T47D (cell line): ENCODE measurements around the gene SHISA9.

- RRBS, result no CpG with 5 or more reads among the region's 12 CpGs
These were observed 28.9 kb downstream of the SNN start for GRCh38 chr16:11697176-11697629.

DNA sequence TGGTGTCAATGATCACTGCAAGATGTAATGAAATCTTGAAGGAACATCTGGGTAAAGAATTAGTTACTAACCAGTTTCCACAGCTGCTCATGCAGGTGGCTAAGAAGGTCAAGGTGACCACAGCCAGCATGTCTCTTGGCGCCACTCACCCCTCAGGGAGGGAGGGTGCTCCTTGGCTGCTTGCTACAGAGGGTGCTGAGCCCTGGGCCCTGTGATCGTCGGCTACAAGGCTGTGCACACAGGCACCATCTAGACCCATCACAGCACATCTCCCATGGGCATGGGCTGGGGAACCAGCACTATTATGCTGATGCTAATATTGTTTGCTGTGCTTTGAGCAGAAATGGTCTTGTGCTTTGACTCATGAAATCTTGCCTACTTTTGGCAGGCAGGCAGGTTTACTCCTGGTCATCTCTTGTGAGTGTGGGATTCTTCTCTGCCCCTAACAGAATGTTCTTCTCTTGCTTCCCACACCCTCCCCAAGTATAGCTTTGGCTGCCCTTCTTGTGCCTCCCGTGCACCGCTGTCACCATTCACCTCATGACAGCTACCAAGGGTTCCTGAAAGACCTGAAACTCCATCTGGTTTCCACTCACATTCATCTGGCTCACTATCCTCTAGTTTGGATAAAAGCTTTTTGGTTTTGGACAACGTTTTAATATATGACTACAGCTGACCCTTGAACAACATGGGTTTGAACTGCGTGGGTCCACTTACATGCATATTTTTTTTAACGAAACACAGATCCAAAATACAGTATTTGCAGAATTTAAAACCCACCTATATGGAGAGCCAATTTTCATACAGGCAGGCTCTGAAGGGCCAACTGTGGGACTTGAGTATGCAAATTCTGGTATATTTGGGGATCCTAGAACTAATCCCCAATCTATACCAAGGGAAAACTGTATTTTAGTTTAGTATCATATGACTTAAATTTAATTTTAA lies 36.2 kb downstream of the TXNDC11 start:
- RRBS, result no CpG with 5 or more reads among the region's 8 CpGs

DNA sequence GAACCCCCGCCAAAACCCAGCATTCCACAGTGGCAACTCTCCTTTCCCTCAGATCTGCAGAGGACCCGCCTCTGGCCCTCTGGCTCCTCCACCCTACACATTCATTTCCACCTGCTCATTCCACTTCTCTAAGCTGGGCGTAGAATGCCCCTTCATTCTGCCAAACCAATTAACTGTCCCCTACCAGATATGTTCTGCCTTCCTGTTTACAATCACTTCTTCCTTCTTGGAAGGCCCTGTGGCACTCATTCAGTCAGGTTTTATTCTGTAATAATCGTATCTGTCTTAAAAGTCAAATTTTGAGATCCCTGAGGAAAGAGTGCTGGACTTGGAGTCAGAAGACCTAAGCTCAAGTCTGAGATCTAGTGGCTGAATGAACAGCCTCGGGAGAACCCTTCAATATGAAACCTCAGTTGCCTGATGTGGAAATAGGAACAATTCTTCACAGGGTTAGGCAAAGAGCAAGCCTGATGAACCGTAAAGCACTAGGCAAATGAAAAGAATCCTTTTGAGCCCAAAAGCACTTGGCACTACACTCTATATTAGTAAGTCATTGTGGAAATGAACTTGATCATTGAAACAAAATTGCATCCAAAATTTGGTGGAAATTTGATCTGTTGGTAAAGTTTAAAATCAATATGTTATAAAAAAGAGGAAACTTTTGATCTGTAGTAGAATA lies 20.3 kb downstream of the TXNDC11 start:
- RRBS, result no CpG with 5 or more reads among the region's 6 CpGs

GRCh38 chr16:11730170-11730901 lies 12.3 kb downstream of the TXNDC11 start:
- RRBS, result no CpG with 5 or more reads among the region's 6 CpGs

GRCh38 chr16:11743470-11744090 lies 923 bp upstream of the TXNDC11 start:
- RRBS, result no CpG with 5 or more reads among the region's 13 CpGs

- RRBS, result 0% methylated on average over 2 of the region's 39 CpGs
These were observed 684 bp upstream of the RSL1D1 start for GRCh38 chr16:11851890-11852561.

- RRBS, result 2% methylated on average over 14 of the region's 28 CpGs
These were observed 243 bp downstream of the GSPT1 start for GRCh38 chr16:11915589-11915837.

DNA sequence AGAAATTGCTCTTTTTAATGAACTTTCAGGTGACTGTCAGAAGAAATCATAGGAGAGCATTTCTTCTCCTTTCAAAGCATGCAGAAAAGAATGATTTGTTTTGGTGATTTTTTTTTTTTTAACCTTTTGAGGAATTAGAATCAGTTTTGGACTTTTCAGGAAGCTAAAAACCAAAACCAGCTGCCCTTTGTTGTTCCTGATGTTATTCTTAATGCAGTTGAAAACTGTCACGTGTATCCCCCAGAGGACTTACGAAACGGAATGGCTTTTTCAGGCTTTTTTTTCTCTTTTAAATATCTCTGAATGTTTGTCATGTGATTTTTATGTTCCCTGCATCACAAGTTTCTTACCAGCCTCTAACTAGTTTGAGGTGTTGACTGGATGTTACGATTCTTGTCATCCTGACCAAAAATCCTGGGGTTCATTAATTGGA lies 34.1 kb downstream of the SNX29 start:
- RRBS, result no CpG with 5 or more reads among the region's 4 CpGs

- RRBS, result 89% methylated on average over 1 of the region's 27 CpGs
These were observed 71.5 kb downstream of the SNX29 start for GRCh38 chr16:12047833-12048728.

- RRBS, result no CpG with 5 or more reads among the region's 11 CpGs
These were observed 78.3 kb downstream of the SNX29 start for GRCh38 chr16:12054786-12055375.

GRCh38 chr16:12082249-12082839 lies 105.8 kb downstream of the SNX29 start:
- RRBS, result no CpG with 5 or more reads among the region's 10 CpGs

DNA sequence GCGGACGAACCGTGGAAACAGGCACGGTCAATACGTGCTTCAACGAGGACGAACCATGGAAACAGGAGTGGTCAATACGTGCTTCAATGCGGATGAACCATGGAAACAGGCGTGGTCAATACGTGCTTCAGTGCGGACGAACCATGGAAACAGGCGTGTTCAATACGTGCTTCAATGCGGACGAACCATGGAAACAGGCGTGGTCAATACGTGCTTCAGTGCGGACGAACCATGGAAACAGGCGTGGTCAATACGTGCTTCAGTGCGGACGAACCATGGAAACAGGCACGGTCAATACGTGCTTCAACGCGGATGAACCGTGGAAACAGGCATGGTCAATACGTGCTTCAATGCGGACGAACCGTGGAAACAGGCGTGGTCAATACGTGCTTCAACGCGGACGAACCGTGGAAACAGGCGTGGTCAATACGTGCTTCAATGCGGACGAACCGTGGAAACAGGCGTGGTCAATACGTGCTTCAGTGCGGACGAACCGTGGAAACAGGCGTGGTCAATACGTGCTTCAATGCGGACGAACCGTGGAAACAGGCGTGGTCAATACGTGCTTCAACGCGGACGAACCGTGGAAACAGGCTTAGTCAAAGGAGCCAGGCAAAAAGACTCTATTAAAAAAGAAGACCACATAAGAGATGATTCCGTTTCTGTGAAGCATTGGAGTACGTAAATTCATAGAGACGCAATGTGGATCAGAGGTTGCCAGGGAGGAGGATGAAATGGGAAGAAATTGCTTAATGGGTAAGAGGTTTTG lies 140.5 kb downstream of the SNX29 start:
- RRBS, result no CpG with 5 or more reads among the region's 64 CpGs

DNA sequence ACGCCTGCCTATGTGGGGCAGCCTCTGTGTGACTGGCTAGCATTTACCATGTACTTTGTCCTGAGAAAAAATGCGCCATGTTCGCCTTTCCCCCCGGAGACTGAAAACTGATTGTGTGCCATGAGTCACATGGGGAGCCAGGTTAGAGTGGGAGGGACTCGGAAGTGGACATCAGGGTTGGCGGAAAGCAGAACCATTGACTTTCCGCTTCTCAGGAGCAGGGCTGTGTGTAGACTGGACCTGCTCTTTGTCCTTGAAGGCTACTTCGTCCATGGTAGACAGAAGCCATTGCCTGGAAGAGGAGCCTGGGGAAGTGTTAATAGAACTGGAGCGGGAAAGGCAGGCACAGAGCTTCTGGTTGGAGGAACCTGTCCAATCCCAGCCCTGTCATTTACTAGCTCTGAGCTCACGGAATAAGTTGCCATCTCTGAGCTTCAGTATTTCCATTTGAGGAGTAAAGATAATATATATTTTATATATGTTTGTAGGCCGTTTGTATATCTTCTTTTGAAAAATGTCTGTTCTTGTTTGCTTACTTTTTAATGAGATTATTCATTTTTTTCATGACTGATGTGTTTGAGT lies 235.7 kb downstream of the SNX29 start:
- RRBS, result no CpG with 5 or more reads among the region's 11 CpGs

DNA sequence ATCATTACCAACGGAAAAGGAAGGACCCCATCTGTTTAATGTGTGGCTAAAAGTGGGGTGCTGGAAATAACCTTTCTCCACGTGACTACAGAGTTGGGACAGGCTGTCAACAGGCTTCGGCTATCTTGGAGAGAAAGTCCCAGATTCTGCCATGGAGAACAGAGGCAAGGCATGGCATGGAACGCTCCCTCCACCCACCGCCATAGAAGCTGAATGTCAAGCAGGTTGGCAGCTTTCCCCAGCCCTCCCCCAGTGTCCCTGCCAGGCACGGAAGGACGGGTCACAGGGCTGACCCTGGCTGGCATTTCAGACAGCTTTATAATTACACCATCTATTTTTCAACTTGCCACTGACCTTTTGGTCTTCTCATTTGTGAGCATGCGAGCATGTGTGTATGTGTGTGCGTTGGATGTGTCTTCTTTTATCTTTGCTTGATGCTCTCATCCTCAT lies 157.0 kb downstream of the CPPED1 start:
- RRBS, result no CpG with 5 or more reads among the region's 9 CpGs

DNA sequence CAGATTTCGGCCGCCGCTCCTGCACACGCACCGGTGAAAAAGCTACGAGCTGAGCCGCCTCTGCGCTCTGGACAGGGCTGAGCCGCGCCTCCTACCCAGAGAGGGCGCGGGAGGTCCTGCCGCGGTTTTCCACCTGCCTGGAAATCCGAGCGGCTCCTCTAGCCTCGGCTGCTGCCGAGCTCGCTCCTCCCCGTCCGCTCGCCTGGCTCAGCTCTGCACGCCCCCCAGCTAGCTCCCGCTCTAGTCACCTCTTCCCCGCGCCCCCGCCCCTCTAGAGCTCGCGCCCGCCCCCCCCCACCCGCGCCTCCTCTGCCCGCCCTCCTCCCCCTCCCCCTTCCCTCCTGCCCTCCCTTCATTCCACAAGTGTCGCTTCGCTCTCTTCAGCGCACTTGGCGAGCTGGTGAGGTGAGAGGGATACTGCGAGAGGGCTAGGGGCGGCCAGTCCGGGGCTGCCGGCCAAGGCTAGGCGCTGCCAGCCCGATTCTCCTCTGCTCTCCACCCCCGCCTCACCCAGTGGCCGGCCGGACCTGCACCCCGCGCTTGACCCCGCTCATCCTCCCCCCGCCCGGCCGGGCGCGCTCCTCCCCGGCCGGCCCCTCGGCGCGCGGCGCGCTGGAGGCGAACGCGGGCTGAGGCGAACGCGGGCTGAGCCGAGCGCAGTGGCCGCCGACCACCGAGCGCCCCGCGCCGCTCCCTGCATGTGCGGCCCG lies at the start of gene SHISA9:
SHISA9 (plus strand) TSS at position 355 of the 710 bp plus-strand sequence.
- RRBS, result 1% methylated on average over 11 of the region's 79 CpGs

DNA sequence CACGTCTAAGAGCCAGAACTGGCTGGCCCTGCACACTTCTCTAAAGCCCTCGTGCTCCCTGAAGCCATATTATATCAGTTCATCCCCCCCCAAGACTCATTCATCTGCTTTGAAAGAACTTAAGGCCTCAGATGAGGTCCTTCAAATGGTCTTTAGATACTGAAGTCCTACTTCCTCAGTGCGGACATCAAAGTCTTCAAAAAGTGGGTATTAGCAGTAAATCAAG lies 296.3 kb upstream of the ERCC4 start:
- RRBS, result no CpG with 5 or more reads among the region's 3 CpGs

- RRBS, result no CpG with 5 or more reads among the region's 6 CpGs
These were observed 66.6 kb upstream of the MRTFB start for GRCh38 chr16:14004433-14004940.

DNA sequence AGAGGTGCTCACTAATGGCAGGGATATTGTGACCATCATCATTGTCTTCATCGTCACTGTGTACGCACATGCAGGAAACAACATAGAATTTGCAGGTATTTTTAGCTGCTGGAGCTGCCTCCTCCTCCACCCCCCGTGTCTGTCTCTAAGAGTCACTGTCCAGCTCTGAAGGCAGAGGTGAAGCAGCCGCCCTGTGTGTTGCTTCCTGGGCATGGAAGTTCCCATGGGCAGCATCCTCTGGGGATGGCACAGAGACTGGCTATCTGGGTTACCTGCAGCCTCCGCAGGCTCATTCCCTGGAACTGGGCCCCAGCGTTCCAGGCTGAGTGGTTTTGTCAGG lies 41.6 kb upstream of the MRTFB start:
- RRBS, result no CpG with 5 or more reads among the region's 6 CpGs

DNA sequence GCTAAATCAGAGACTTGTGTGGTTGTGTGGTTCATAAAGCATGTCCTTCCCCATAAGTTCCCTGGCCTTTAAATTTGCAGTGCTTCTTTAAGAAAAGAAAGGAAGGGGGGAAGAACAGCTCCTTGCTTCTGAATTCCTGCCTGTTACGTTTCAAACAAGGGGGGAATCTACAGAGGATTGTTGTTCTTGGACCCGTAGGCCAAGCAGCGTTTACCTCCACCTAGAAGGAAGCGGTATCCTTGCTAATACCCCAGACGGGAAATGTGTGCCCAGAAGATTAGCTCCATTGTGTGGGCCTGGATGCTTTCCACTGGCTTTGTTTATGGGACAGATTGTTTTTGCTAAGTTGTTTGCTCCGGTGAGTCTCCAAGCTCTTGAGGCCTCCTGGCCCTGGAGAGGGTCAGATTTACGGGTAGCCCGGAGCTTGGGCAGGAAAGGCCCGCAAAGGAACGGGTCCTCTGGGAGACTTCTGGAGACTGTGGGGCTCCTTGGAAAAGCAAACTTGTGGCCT lies 28.5 kb upstream of the MRTFB start:
- RRBS, result 79% methylated on average over 3 of the region's 10 CpGs

- RRBS, result no CpG with 5 or more reads among the region's 4 CpGs
These were observed 35.1 kb downstream of the MRTFB start for GRCh38 chr16:14106274-14106652.